H4 (cell line): ENCODE results near the genes RARB and CMC1.

GRCh38 chr3:22381508-22382129 is 630.6 kb upstream of the ZNF385D start:
- RAMPAGE, long total RNA, result start-site peak on the plus strand at chr3:22381721-22381748, 2,320 reads

DNA sequence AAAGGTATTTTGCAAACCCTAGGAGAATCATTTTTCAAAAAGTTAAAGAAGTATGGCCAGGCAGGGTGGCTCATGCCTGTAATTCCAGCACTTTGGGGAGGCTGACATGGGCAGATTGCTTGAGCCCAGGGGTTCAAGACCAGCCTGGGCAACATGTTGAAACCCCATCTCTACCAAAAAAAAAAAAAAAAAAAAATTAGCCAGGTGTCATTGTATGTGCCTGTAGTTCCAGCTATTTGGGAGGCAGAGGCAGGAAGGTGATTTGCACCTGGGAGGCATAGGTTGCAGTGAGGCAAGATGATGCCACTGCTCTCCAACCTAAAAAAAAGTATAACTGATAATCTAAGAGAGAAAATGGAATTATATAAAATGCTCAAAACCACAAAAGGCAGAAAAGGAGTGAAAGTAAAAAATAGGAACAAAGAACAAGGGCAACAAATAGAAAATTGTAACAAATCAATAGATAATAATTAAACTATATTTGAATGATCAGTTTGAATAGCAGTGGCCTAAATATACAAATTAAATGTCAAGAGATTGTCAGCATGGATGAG is 224.0 kb downstream of the UBE2E2 start:
- RAMPAGE, long total RNA, result no peak

DNA sequence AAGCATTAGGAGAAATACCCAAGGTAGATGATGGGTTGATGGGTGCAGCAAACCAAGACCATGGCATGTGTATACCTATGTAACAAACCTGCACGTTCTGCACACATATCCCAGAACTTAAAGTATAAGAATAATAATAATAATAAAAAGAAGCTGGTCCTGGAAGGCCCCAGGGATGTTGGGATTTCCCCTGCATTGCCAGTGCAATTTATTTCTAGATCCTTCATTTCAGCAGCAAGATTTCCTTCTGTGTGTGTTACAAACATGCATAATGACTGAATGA is 186.9 kb upstream of the UBE2E1 start:
- RAMPAGE, long total RNA, result no peak

DNA sequence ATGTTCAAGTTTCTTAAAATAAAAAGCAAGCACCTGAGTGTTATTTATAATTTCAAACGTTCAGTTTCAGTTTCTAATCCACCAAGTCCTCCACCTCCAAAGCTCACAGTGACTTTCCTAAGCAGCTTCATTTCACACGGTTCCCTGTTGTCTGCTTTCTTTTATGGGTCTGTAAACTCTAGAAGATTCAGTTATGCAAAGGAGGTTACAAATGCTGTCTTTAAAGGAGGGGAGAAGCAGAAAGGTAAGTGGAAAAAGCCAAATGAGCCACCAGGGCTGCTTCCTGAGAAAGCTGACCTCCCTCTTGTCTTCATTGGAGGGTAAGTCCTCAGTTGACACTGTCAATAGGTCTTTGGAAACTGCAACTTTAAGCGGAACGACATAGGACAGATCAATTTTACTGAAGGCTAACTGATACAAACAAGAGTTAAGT is 152.1 kb upstream of the UBE2E1 start:
- RAMPAGE, long total RNA, result no peak

GRCh38 chr3:23671837-23672575 is 133.7 kb upstream of the UBE2E1 start:
- RAMPAGE, long total RNA, result no peak

DNA sequence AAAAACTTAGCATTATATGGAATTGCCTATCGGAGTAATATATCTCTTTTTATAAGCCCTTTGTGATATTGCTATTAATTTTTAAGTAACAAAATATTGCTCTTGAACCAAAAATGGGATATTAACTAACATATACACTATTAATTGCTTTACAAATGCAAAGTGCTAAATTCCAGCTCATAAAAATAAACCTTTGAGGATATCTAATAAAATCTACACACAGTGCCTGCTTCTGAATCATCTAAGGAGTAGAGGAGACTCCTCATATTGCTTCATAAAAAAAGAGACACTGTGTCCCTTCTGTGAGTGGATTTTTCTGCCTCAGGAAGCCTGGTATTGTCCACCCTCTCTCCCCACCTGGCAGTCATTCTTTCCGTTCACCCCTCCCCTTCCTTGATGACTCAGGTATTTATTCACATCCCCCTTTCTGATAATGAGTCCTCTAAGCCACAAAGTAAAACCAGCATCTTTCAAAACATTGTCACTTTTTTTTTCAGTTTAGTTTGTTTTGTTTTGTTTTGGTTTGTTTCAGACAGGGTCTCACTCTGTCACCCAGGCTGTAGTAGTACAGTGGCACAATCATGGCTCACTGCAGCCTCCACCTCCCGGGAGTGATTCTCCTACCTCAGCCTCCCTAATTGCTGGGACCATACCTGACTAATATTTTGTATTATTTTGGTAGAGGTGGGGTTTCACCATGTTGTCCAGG is 65.3 kb upstream of the UBE2E1 start:
- RAMPAGE, long total RNA, result no peak

DNA sequence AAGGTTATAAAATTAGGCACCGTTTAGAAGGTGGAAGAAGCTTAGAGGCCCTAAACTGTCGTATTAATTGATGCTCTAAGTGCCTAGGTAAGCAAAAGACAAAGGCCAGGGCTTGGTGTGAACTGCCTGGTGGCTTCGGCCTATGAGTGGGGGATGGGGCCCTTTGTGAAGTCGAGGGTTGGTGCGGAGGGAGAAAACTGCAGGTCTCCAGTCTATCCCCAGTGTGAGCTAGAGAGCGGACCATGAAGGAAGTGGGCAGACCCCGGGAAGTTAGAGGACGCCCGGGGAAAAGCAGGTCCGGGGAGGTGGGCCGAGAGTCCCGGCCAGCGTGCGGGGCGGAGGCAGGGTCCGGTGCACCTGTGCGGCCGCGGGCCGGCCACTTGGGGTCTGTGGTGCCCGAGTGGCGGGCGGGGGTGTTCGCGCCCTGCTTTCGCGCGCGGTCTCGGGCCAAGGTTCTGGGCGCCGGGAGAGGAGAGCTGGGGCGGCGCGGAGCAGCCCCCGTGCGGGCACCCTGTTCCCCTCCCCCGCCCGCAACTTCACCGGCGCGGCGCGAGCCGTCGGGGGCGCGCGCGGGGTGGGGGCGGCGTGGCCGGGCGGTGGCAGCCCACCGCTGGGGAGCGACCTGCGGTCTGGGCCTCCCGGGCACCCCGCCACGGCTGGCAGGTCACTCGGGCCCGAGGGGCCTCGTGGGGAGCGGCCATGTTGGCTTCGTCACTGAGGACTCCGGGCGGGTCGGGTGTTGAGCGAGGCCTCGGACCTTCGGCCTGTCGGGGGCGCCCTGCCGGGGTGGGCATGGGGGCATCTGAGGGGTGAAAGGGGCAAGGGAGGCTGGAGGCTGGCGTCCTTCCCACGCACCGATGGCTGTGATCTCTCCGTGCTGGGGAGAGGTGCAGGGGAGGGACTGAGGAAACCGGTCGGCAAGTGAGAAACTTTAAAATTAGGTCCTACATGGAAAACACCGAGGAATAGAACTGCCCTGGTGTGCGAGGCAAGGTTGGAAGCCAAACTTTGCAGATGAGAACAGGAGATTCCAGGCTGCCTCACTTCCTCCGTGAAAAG is 4.8 kb downstream of the UBE2E1 start:
- RAMPAGE, long total RNA, result no peak

GRCh38 chr3:23821673-23822415 is 16.1 kb downstream of the UBE2E1 start:
- RAMPAGE, long total RNA, result no peak

DNA sequence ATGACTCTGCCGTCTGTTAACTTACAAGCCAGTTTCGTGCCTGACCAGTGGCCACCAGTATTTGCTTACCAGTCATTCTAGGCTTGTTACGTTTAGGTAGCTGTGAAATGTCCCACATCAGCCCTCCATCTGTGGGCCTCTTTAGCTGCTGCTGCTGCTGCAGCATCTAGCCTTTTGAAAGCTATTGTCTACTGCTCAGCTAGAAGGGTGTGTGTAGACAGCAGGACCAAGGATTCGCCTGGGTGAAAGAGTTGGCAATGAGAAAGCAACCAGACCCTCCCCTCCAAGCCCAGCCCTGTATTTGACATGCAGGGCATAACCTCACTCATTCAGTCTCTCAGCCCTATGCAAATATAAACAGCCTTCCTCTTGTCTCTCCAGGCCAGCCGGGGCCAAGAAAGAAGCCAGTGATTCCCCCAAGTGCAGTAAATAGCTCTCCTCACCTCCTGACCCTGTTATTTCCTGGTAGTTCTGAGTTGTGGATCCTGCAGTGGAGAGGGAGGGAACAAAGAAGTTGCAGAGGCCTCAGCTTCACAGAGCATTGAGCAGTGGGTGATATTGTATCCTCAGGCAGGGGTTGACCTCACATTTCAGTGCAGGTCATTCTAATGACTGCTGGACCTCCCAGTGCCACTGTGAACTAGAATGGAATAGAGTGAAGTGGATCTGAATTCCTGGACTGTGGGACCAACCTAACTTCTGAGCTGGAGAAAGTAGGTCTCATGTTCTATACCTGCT is 50.9 kb downstream of the NKIRAS1 start:
- RAMPAGE, long total RNA, result no peak

DNA sequence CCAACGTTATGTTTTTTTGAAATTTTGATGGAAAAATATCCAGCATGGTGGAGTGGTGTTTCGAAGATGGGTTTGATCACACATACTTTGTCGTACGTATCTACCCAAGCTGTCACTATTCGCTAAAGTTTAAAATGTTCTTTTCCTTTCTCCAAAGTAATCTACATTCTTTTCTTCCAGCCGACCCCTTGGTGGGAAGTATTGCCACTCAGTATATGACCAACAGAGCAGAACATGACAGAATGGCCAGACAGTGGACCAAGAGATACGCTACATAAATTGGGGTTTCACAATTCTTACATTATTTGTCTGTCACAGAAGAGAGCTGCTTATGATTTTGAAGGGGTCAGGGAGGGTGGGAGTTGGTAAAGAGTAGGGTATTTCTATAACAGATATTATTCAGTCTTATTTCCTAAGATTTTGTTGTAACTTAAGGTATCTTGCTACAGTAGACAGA is 26.4 kb downstream of the NKIRAS1 start:
- RAMPAGE, long total RNA, result no peak

- RAMPAGE, long total RNA, result no peak
Observed at GRCh38 chr3:24018701-24019152, 73.6 kb downstream of the NR1D2 start.

- RAMPAGE, long total RNA, result no peak
Observed at GRCh38 chr3:24820019-24820344, 325.3 kb upstream of the THRB start.

DNA sequence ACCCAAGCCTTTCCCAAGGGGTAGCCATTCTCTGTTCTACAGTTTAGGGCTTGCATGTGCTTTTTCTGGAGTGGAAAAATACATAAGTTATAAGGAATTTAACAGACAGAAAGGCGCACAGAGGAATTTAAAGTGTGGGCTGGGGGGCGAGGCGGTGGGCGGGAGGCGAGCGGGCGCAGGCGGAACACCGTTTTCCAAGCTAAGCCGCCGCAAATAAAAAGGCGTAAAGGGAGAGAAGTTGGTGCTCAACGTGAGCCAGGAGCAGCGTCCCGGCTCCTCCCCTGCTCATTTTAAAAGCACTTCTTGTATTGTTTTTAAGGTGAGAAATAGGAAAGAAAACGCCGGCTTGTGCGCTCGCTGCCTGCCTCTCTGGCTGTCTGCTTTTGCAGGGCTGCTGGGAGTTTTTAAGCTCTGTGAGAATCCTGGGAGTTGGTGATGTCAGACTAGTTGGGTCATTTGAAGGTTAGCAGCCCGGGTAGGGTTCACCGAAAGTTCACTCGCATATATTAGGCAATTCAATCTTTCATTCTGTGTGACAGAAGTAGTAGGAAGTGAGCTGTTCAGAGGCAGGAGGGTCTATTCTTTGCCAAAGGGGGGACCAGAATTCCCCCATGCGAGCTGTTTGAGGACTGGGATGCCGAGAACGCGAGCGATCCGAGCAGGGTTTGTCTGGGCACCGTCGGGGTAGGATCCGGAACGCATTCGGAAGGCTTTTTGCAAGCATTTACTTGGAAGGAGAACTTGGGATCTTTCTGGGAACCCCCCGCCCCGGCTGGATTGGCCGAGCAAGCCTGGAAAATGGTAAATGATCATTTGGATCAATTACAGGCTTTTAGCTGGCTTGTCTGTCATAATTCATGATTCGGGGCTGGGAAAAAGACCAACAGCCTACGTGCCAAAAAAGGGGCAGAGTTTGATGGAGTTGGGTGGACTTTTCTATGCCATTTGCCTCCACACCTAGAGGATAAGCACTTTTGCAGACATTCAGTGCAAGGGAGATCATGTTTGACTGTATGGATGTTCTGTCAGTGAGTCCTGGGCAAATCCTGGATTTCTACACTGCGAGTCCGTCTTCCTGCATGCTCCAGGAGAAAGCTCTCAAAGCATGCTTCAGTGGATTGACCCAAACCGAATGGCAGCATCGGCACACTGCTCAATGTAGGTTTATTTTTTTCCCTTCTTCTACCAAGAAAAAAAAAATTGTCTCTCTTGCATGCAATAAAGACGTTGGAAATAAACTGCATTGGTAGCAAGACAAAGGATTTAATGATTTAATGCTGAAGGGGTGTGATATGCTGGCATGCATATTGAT is at the start of gene RARB:
Gene RARB (plus strand): TSS at position 533 of the 1,312 bp plus-strand sequence.
- RAMPAGE, long total RNA, result no peak

- RAMPAGE, long total RNA, result no peak
Observed at GRCh38 chr3:25618351-25618884, 46.3 kb downstream of the TOP2B start.

DNA sequence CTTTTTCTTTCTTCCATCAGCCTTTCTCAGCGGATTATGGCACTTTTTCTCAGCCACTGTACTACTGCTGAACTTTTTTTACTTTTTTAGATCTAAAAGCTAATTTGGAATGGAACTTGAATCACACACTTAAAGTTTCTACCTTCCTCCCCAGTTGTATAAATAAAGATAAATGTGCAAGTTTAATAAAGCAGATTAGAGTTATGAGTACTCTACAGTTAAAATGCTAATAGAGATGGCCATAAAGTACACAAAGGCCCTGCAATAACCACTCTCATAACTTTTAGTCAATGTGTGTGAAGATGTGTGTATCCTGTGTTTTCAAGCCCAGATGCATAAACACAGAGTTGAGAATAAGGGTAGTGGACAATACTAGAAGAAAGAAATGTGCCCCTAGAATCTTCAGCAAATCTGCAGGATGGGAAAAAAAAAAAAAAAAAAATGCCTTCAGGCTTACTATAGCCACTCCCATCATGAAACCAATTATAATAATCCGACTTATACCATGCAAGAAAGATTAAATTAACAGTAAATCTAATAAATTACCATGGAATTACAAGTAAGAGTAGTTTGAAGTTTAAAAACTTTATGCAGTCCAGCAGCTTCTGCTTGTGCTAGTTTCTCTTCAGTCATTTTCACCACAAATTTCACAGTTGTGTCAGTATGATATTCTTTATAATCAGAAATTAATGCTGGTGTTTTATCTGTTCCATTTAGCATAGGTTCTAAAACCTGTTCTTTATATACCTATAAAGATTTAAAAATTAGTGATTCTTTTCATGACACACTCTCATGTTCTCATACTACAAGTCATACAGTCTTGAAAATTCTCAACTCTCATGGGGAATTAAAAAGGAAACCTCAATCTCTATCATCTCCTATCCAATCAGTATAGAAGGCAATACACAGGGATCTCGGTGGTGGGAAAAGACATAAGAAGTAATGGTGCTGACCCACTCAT is 45.1 kb downstream of the TOP2B start:
- RAMPAGE, long total RNA, result no peak

- RAMPAGE, long total RNA, result no peak
Observed at GRCh38 chr3:25635527-25636146, 29.1 kb downstream of the TOP2B start.

- RAMPAGE, long total RNA, result no peak
Observed at GRCh38 chr3:26439087-26439299, 183.6 kb upstream of the LRRC3B start.

GRCh38 chr3:27319810-27320645 is 49.2 kb downstream of the NEK10 start:
- RAMPAGE, long total RNA, result no peak

DNA sequence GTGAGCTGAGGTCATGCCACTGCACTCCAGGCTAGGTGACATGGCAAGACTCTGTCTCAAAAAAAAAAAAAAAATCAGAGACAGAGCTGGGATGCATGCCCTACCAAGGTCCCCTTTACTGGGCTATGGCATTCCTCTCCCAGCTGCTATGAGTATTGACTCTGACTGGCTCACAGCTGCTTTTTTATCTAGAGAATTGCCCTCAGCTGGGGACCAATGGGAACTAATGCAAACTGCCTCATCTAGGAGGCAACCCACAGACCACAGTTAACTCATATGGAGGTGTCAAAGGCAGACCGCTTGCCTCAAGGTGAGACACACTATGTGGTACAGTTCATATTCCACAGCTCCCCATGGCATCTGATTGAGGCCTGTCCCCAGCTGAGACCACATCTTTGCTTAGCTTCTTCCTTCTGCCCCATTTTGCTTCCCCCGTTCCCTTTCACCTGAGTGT is 183.5 kb upstream of the EOMES start:
- RAMPAGE, long total RNA, result no peak

DNA sequence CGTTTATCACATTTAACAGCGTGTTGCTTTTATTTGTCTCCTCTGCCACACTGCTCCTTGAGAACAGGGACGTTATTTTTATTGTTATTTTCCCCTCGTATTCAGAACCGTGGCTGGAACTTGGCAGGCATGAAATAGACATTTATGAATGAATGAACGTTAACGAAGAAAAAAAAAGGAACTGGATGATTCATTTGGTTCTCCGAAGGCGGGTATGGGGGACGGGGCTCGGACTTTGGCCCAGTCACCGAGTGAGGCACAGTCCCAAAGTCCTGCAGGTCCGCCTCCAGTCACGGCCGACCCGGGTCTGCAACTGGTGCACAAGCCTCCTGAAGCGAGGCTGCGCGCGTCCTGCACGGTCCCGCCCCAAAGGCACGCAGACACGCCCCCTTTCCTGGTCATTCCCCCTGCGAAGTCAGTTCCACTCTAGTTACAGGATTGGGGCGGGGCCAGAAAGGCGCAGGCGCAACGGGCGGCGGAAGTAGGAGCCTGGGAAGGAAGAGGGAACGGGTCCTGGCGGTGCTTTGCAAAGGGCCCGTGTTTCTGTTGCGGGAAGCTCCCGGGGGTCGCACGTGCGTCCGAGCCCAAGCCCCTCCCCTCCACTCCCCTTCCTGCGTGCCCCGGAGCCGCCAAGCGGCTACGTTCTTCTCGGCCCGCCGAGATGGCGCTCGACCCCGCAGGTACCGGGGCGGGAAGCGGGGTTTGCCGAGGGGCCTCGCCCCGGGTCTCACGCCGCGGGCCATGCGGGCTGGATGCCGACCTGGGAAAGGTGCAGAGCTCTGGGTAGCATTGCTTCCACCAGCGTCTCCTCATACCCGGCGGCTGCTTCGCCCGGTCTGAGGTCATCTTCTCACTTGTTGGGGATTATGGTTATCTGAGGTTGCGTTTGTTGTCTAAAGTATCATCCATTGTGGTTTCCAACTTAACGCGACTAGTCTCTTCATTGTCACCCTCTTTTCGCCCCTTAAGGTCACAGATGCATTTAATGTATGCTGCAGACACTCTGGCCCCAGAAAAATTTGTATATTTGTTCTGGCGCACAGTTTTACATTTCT is at the start of gene CMC1:
Gene CMC1 (plus strand): TSS at position 487 of the 1,055 bp plus-strand sequence.
- RAMPAGE, long total RNA, result start-site peak on the plus strand centred at position 483 of the sequence, 53 bp wide, 41 reads